Trachea (tissue), 1 donor: ENCODE measurements around a stretch of chr10.

DNA sequence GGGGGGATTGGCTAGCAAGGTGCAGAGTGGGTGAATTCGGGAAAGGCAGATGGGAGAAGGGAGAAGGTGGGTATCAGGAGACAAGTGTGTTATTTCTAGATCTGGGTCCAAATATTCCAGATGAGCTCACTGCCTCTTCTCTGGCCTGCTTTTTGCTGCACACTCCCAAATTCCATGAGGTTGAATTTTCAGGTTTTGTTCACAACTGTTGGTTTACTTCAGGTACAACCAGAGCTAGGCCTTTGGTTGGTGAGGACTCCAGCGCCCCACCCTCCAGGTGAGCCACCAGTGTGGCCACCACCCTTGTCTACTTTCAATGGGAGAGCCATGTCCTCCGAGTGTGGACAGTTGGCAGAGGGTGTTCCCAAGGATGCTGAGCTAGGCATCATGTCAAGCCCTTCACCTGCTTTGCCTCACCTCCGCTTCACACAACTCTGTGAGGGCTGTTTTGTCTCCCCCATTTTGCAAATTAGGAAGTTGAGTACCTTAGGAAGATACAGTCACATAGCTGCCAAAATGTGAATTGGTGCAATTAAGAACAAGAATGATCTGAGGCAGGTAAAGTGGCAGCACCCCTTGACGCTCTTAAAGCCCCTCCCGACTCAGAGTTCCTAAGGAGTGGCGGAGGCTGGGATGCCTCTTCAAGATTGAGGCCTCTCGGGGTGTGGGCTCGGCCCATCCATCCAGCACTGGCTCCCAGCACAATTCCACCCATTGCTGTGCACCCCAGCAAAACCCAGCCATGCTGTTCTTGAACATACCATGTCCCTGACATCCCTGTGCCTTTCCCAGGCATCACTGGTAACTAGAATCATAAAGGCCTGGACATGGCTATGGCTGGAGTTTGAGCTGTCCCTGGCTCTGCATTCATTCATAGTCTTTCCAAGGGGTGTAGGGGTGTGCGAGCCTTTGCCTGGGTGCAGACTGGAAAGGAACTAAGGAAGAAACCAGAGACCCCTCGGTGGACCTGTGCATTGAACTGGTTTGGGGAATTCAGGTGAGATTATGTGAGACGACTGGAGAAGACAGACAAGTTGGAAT is 213.1 kb downstream of the MLLT10 start:
- PRO-cap, result no peak

DNA sequence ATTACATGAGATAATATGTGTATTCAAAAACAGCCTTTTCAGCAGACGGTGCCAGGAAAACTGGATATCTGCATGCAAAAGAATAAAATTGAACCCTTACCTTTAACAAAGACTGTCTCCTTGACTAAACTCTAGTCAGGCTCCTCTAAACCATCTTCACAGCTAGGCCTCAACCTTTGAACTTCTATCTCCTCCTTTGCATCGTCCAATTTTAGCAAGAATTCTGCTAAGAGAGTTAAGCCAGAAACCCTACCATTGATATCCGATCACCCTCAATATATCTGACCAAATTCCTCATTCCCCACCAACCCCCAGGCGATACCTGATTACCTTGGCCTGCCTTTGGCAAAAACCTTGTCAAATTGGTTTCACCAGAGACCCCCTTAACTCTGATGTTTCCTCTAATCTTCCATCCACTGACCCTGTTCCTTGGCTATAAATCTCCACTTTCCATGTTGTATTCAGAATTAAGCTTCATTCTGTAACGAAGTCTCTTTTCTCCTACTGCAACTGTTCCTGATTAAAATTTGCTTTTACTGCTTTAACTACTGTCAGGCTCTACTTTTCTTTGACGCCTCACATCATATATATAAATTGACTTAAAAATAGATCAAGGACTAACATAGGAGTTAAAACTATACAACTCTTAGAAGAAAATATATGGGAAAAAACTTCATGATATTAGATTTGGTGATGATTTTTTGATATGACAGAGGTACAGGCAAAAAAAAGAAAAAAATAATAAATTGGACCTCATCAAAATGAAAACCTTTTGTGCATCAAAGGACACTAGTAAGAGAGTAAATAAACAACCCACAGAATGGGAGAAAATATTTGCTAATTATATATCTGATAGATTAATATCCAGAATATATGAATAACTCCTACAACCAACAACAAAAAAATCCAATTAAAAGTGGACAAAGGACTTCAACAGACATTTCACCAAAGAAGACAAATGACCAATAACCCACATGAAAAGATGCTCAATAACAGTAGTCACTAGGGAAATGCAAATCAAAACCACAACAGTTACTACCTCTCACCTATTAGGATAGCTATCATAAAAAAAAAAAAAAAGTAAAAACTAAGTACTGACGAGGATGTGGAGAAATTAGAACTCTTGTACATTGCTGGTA is 21.5 kb downstream of the DNAJC1 start:
- PRO-cap, result no peak

DNA sequence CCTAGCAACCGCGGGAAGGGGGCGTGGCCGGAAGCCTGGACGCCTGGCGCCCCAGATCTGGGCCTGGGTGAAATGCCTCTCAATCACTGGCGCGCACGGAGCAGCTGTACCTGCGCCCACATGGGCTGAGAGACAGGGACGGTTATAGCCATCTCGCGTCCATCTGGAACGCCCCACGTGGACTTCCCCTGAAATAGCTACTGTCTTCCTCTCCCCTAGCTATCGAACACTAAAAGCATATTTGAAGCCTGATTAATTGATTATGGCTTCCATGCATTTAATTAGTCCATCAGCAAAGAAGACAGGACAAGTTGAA is 219 bp upstream of the DNAJC1 start:
- PRO-cap, result bidirectional peak, plus-strand start at position 86 of the sequence, minus-strand start outside the sequence

GRCh38 chr10:22022677-22023297 is 19.3 kb upstream of the DNAJC1 start:
- PRO-cap, result no peak

- PRO-cap, result no peak
Measured at GRCh38 chr10:22086727-22087187, 83.2 kb upstream of the DNAJC1 start.

- PRO-cap, result no peak
Measured at GRCh38 chr10:22245471-22246094, 27.8 kb upstream of the EBLN1 start.

DNA sequence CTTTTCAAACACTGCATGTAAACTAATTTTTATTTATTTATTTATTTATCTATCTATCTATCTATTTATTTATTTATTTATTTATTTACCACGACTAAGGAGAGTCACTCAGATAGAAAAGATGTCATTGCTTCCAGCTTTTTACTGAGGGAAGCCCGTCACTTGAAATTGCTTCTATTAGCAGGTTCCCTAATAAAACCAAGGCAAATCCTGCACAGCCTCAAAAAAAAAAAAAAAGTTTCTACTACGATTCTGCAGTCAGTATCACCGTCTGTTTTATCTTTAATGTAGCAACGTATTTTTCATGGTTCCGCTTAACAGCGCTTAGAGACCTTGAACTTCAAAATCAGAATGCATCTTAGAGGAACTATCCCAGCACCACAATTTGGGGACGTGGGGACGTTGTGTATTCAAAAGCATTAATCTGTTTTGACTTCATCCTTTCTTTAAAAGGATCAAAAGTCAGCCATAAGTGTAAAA is 33.3 kb upstream of the EBLN1 start:
- PRO-cap, result no peak

DNA sequence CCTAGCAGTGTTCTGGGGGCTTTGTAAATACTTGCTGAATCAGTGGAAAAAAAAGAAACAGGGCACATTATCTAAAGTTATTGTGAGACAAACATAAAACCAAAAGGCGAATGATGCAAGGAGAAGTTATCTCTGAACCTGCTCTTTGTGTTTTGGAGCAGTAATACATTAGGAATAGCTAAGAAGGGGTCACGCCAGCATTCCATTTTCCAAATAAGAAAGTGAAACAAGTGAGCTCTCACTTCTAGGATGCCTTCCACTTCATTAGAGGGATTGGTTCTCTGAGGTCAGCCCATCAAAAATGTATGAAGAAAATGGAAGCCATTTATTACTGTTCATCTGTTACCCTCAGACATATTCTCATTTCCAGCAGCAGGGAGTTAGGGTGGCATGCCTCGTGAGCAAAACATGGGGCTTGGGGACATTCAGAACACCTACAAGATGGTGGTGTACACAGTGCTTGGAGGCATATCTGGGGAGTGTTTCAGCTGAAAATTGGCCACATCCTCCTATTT is 93.2 kb downstream of the SPAG6 start:
- PRO-cap, result no peak

DNA sequence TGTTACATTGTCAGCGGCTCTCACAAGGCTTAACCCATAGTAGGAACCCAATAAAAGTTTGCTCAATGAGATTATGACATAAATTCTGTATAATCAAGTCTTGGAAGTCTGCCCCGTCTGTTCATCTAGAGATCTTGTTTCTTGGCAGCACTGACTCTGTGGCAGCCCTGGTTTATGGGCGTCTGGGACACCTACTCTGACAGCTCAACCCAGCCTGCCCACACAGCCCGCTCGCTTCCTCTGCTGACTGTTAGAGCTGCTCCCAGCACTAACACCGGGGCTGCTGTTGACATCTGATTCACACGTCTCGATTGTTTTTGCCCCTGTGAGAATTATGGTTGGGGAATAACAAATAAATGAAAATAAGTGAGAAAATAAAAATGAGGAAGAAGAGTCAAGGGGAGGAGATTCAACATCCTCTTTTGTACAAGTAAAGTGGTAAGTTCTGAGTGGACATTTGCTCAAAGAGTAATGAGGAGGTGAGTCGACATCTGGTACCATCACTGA is 160.8 kb downstream of the SPAG6 start:
- PRO-cap, result no peak

DNA sequence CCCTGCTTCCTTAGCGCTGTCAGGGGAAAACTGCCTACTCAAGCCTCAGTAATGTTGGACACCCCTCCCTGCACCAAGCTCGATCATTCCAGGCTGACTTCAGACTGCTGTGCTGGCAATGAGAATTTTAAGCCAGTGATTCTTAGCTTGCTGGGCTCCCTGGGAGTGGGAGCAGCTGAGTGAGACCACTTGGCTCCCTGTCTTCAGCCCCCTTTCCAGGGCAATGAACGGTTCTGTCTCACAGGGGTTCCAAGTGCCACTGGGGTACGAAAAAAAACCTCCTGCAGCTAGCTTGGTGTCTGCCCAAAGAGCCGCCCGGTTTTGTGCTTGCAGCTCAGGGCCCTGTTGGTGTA is 184.1 kb downstream of the PIP4K2A start:
- PRO-cap, result no peak

GRCh38 chr10:22537941-22538271 is 176.5 kb downstream of the PIP4K2A start:
- PRO-cap, result no peak

GRCh38 chr10:22599762-22600605 is 114.4 kb downstream of the PIP4K2A start:
- PRO-cap, result no peak

- PRO-cap, result no peak
Measured at GRCh38 chr10:22631567-22632040, 82.8 kb downstream of the PIP4K2A start.

DNA sequence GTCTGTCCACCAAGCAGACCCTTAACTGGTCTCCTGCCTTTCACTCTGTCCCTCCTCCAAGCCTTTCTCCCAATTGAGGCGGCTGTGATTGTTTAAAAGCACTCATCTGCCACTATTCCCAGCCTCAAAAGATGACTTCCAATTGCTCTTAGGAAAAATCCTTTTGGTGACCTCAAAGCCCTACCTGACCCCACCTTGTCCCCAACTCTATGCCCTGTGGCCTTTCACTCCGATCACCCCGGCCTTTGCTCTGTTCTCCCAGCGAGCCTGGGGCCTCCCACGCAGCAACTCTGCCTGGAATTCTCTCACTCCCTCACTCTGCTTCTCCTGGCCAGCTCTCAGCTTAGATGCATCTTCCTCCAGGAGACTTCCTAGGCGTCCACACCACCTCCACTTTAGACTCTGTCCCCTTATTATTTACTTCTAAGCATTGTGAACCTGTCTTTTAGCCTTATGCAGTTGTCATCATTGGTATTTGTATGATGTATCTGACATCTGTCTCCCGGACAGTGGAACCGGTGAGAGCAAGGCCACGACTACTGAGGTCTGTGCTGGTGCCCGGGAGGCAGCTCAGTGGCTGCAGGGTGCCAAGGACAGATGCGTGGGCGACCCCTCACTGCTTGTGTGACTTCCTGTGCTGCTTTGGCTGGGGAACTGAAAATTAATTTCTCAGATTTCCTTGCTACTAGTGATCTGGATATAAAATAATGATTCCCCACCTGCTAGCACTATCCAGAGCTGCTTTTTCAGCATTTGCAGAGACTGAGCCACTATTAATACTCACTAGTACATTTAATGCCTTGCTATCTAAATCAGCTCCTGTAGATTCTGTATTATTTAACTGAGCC is 63.0 kb downstream of the PIP4K2A start:
- PRO-cap, result no peak

- PRO-cap, result no peak
Measured at GRCh38 chr10:22700938-22701869, 13.2 kb downstream of the PIP4K2A start.

- PRO-cap, result unidirectional peak, plus-strand start at chr10:22742148
Measured at GRCh38 chr10:22741937-22742438, 27.6 kb upstream of the PIP4K2A start.

GRCh38 chr10:23173753-23174757 is 18.1 kb upstream of the PTF1A start:
- PRO-cap, result no peak

GRCh38 chr10:23198746-23199351 is 6.7 kb downstream of the PTF1A start:
- PRO-cap, result no peak

- PRO-cap, result unidirectional peak, plus-strand start at chr10:23343809; unidirectional peak, minus-strand start at chr10:23344040
Measured at GRCh38 chr10:23343544-23344197, 926 bp downstream of the C10orf67 start.

DNA sequence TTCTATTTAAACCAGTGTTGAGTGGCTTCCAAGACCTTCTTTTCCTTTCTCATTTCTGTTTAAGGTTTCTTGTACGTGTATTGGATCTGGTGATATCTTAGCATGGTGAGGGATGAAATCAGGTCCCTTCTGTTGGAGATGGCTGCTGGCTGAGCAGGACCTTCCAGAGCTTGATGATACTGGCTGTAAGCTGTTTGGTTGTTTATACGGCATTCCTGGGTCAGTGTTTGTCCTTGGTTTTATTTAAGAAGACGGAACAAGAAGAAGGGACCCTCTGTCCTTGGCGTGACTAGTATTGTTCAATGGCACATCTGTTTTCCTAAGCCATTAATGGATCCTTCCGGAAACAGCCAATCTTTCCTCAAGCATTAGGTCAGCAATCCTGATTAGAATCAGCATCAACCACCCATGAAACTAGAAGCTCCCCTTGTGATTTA is 128.8 kb upstream of the KIAA1217 start:
- PRO-cap, result no peak